ENCODE measurements around a stretch of chr6.

DNA sequence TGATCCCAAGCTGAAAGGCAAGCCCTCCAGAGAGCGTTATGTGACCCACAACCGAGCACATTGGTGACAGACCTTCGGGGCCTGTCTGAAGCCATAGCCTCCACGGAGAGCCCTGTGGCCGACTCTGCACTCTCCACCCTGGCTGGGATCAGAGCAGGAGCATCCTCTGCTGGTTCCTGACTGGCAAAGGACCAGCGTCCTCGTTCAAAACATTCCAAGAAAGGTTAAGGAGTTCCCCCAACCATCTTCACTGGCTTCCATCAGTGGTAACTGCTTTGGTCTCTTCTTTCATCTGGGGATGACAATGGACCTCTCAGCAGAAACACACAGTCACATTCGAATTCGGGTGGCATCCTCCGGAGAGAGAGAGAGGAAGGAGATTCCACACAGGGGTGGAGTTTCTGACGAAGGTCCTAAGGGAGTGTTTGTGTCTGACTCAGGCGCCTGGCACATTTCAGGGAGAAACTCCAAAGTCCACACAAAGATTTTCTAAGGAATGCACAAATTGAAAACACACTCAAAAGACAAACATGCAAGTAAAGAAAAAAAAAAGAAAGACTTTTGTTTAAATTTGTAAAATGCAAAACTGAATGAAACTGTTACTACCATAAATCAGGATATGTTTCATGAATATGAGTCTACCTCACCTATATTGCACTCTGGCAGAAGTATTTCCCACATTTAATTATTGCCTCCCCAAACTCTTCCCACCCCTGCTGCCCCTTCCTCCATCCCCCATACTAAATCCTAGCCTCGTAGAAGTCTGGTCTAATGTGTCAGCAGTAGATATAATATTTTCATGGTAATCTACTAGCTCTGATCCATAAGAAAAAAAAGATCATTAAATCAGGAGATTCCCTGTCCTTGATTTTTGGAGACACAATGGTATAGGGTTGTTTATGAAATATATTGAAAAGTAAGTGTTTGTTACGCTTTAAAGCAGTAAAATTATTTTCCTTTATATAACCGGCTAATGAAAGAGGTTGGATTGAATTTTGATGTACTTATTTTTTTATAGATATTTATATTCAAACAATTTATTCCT lies 6.2 kb downstream of the EDN1 start:
- PRO-cap: no peak

DNA sequence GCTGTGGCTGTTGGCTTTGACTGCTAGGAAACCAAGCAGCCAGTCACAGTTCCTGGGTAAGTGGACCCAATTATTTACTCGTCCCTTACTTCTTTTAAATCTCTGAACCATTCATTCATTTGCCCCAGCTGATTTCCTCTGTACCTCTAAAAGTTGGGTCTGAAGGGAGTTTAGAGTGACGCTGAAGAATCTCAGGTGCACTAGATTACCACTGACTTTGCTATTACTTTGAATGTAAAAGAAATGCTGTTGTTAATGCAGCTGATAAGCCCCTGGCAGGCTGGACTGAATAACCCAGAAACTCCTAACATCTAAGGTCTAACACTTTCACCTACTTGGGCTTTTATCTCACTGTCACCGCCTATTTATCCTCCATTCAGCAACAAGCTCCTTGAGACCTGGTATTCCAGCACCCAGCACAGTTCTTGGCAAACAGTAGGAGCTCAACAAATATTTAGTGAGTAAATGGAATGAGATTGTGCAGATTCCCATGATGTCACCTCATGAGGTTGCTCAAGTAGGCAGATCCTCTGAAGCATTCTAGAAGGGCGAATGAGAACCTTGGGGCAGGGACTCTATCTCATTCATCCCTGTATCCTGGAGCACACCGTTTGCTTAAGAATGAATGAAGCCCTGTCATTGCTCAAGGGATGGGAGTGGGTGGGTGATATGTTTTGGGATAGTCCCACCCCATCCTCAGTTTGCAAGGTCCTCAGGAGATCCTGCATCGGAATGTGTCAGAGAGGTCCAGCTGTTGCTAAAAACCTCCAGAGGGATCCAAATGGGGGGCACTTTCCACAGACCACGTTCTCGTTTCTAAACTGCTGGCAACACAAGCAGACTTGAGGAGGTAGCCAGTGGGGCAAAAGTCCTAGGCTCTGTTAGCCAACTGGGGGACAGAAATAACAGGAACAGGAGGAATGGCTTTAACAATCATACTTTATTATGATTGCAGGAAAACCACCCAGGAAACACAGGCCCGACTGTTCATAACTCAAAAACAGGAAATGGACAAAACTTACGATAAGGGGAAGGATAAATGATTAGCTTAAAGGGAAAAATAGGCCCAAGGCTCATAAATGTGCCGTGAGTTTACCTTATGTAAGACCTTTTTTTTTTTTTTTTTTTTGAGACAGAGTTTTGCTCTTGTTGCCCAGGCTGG lies 41.9 kb downstream of the EDN1 start:
- PRO-cap: no peak

GRCh38 chr6:13213789-13214315 lies 114.5 kb downstream of the TBC1D7 start:
- PRO-cap: no peak

DNA sequence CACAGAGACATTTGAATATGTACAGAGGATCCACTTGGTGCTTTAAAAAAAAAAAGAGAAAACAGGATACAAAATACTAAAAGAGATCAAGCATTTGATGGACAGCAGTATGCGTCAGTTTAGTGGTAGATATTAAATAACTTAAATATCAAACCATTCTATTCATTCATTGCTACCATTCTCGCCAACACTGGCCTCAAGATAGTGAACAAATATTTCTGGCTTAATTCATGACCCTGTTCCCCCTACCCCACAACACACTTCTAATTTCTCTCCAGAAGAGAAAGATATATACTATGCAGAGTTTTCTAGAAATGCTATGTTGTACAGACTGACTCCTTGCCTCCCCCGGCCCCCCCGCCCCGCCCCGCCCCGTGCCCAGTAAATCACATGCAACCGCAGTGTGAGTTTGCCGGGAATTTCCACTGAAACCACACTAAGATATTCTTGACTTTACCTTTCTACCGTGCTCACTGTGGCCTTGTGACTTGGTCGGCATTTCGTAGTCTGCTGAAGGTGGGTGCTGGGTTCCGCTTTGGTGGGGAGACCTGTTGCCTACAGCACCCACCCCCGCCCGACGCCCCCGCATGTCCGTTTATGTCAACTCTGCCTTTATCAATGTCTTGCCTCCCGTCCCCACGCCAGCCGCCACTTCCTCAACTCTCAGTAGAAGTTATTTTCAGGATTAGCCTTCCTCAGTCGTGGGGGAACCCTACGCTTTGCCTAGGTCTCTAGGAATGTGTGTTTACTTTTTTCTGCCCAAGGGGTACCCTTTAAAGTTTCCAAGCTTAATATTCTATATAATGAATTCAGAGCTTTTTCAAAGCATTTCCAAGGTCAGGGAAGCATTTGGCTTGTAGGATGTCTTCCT lies 54.6 kb downstream of the TBC1D7 start:
- PRO-cap: no peak

DNA sequence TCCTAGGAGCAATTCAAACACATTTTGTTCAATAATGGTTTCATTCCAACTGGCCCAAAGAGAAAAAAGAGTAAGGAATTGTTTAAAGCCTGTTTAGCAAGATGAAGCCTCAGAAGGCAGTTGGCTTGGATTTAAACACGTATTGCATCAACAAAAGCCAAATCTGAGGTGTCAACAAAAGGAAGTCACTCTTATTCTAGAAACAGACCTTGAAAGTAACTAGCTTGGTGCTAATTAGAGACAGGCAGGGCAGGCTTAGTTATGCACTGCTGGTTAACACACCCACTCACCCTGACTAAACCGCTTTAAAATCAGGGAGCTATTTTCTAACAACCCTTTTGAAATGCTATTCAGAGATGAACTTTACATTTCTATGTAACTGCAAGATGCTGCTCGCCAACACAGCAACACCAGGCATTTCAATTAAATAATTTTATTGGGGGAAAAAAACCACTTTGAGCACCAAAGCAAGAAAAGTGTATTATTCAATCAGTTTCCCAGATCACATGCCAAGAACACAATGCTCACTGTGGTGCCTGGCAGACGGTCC lies 23.7 kb downstream of the TBC1D7 start:
- PRO-cap: no peak

DNA sequence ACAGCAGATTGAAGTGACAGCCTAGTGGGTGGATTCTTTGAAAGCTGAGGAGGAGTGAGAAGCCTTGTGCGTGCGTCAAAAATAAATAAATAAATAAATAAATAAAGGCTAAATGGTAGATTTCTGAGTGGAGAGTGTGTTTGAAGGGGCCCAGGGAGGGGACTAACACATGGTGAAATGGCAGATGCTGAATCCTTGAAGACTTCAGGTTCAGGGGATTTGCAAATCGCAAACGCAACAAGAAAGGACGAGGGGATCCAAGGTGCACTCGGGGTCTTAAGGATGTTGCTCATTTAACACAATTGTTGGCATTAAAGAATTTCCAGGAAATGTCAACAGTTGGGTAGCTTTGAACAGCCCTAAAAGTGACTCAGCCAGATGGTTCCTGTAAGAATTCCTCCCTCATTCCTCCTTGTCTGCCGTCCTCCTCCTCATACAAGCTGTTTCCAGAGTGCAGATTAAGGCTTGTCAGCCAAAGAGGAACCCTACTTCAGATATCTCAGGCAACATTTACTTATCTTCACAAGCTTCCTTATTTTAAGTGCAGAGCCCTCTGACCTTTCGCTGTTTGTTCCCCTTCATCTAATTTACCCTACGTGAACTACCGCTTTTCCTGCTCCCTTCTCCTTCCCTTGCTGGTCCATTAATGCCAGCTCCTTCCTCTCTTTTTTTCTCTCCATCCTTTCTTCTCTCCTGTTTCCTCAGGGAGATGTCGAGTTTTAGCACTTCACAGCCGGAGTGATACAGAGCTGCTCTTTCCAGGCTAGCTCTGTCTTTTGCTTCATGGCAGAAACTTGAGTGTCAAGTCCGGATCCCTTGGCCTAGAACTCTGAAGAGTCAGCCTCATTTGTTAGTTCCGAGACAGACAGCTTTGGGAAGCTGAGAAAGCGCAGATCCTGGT lies 26.0 kb upstream of the TBC1D7 start:
- PRO-cap: no peak

- PRO-cap: no peak
Measured at GRCh38 chr6:13395865-13397069, 67.9 kb upstream of the TBC1D7 start.

- PRO-cap: no peak
Measured at GRCh38 chr6:13397952-13398531, 69.7 kb upstream of the TBC1D7 start.

GRCh38 chr6:13398532-13398908 lies 70.2 kb upstream of the TBC1D7 start:
- PRO-cap: no peak

- PRO-cap: no peak
Measured at GRCh38 chr6:13422538-13423393, 64.6 kb downstream of the GFOD1 start.

DNA sequence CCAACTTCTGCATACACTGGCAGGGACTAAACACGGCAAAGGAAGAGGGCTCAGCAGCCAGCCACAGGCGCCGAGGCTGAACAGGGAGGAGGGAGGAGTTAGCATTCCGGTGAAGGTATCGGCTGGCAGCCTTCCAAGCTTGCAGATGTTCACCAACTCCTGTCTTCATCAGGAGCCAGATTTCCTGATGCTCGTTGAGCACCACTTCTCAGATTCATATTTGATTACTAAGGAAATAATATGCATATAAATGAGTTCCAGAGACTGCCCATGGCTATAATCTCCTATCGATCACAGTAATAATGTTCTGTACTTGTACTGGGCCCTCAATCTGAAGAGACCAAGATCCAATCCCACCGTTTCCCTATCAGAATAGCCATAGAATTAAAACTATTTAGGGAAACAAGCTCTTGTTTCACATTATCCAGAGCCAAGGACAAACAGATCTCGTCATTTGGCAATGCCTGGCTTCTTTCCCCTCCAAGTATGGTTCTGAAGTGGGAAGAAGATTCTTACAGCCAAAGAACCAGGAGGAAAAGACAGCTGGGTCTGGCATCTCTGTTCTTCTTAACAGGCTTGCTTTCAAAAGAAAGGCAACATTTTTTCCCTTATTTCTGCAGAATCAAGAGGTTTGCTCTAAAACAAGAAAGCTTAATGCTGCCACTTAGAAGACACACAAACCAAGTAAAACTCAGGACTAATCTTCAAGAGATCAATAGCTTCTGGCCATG lies 42.2 kb downstream of the GFOD1 start:
- PRO-cap: no peak

DNA sequence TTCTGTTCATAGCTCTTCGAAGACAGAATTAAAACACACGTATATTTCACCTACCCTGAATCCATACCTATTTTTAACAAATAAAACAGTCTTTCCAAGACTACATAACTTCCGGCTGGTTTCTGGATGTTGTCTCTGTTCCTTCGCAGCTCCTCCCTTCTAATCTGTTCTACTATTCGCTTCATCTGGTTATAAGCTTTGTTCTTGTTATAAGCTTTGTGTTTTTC lies 2.2 kb downstream of the GFOD1 start:
- PRO-cap: no peak

GRCh38 chr6:13523770-13524419 lies 36.5 kb upstream of the GFOD1 start:
- PRO-cap: no peak

DNA sequence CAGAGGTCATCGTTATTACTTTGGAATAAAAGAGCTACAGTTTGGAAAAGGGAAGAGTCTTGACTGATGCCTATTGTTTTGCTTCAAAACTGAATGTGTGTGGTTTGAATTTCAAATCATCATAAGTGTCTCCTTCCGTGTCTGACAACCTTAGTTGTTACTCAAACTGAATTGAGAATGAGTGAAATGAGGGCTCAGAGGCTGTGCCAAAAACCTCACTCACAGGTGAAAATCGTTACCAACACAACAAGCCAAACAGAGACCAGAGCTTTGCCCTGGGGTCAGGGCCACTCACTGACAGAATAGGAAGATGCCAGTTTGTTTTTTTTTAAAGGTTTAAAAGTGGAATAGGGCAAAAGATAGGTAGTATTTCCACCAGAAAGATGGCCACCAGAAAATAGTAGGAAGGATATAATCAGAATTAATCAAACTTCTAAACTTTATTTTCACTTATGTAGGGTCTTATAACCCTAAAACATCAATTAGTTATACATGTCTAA lies 15.1 kb upstream of the SIRT5 start:
- PRO-cap: no peak

DNA sequence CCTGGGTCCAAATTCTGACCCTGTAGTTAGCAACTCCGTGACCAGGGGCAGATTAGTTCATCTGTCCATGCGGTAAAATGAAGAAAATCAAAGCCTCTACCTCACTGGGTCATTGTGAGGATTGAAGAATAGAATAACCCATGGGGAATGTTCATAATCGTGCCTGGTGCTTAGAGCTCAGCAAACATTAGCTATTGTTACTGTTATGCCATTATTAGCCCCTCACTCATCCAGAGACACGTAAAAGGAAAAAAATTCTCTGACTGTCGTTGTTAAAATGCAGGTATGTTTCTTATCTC lies 5.3 kb upstream of the SIRT5 start:
- PRO-cap: no peak

DNA sequence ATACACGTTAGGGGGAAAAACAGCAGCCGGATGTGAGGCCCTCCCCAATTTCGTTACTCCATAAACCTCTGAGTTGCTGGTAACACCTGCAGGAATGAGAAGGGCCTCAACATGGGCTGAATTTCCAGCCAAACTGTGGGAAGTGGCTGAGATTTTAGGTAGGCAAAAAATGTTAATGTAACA lies 989 bp upstream of the SIRT5 start:
- PRO-cap: no peak

DNA sequence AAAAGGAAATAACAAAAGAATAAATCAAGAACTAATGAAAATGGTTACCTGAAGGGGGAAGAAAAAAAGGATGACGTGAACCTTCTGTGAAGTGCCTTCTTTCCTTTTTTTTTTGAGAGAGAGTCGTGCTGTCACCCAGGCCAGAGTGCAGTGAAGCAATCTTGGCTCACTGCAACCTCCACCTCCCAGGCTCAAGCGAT lies 30.0 kb downstream of the RANBP9 start:
- PRO-cap: no peak

GRCh38 chr6:13710399-13711464 lies 903 bp downstream of the RANBP9 start:
- PRO-cap: bidirectional peak, plus-strand start at chr6:13710526, minus-strand start at chr6:13710245; bidirectional peak, plus-strand start at chr6:13710952, minus-strand start at chr6:13710564

GRCh38 chr6:13810983-13811437 lies 3.3 kb downstream of the MCUR1 start:
- PRO-cap: no peak

DNA sequence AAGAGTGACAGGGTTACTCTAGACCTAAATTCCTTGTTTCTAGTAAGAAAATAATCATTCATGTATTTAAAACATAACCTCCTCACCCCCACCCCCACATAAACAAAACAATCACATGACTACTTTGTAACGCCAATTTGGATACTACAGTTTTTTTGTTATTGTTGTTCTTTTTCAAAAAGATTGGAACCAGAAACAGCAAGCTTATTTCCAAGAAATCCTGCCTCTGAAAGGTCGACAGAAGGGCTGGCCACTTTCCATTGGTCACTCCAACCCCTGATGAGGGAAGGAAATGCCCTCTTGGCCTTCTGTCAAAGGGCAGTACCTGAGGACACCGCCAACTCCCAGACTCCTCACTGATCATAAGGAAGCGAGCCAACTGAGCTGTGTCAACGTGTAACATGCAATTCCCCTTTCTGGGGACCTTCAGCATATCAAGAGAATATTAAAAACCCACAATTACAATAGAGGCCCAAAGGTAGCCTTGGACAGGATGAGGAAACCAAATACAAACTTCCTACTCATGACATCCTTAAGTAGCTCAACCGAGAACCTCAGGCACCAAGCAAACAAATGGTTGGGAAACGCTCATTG lies 2.5 kb downstream of the MCUR1 start:
- PRO-cap: no peak

All from fallopian tube (tissue), 1 donor.